ENCODE data around the genes KANSL3 and ANKRD36B.

DNA sequence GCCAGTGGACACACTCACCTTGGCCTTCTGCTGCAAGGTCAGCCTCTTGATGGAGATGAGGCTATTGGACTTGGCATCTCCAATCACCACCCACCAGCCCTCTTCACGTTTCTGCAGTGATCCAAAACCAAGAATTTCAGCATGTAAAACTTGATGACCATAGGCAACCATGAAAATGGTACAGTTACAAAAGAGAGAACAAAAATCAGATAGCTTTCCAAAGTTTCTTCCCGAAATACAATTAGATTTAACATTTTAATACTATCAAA, 9.1 kb downstream of the CIAO1 start:
- PRO-cap, 2 experiments: no peak in any of the 2 experiments

GRCh38 chr2:96321121-96322265, 3.6 kb upstream of the ITPRIPL1 start:
- PRO-cap, 2 experiments: peak in 2 of 2 experiments; most common plus-strand start chr2:96322041 (in 2); most common minus-strand start chr2:96321888 (in 2)

DNA sequence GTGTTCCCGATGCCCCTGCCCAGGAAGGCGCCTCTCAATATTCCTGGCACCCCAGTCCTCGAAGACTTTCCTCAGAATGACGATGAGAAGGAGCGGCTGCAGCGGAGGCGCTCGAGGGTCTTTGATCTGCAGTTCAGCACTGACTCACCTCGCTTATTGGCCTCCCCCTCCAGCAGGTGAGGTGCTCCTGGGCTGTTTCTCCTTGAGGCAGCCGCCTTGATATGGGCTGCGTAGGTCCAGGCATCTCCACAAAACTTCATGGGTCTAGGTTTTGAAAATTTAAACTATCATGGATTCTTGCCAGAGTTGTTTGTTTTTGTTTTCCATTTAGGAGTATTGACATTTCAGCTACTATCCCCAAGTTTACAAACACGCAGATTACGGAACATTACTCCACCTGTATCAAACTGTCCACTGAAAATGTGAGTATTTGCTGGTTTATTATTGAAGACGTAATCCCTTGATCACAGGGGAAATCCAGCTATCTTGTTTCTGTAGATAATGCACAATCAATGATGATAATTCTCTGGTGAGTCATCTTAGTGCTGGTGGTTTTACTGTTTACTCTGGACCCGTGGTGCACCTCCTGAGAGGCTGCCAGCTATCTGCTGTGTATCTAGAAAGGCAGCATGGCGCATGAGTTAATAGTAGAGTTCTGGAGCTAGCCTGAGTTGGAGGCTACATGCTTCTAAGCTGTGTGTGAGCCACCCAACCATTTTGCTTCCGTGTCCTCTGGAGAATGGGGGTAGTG, 6.3 kb downstream of the NCAPH start:
- PRO-cap, 2 experiments: peak in 2 of 2 experiments; most common plus-strand start position 647 of the sequence (in 2); most common minus-strand start position 78 of the sequence (in 2)

DNA sequence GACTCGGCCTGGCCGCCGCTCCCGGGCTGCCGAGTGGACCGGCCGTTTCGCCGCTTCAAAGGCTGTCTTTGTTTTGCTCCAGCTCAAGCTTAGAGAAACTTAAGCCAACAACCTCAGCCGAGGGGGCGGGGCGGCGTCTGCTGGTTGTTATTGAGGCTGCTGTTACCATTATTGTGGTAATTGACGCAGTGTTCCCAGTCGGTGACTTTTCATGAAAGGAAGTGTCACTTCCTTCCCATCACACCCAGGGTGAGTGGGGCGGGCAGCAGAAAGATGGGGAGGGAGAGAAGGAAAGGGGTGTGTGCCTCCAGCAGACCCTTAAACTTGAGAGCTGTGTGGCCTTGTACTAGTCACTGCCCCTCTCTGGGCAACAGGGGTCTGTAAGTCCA, 2.1 kb downstream of the ARID5A start:
- PRO-cap, 2 experiments: peak in 2 of 2 experiments; most common plus-strand start position 268 of the sequence (in 2); most common minus-strand start position 75 of the sequence (in 1)

- PRO-cap, 2 experiments: no peak in any of the 2 experiments
Measured at GRCh38 chr2:96552836-96553418, 16.4 kb downstream of the ARID5A start.

DNA sequence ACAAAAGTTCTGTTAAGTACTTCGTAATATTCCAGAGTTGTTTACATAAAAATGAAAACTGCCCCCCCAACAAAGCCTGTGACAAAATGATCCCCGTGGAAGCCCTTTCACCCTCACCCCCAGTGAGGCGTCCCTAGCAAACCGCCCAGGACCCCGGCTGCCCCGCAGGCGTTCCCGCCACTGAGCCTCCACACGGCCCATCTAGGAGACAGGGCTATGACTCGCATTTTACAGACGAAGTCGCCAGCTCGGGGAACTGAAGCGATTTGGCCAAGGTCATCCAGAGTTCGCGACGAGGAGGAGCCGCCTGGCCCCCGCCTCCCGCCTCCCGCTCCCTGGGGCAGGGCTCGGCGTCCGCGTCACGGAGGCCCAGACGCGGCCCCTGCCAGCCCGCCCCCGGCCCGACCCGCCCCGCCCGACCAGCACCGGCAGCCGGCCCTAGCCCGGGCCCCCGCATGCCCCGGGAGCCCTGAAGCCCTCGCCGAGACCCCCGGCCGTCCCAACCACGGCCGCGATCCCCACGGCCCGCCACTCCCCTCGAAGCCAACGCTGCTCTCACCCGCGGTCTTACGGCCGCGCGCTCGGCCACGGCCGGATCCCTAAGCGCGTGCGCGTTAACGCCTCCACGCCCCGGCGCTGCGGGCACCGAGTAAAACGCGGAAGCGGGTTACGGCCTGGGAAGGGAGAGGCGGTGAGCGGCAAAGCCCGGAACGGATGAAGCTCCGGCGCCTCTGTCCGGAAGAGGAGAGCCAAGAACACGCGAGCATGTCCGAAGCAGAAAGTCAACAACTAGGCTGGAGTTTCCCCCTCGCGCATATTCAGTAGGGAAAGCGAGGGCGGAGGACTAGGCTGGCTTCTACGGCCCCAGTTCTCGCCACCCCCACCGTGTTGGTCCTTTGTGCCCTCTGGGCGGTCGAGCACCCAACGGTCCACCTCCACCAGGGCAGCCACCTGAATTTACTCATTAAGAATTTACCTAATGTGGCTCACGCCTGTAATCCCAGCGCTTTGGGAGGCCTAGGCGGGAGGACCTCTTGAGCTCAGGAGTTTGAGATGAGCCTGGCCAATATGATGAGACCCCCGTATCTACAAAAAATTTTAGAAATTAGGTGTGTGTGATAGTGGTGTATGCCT, at the start of gene KANSL3:
Gene KANSL3 (minus strand): TSS at position 589 of the 1,134 bp plus-strand sequence.
- PRO-cap, 2 experiments: peak in 2 of 2 experiments; most common plus-strand start position 404 of the sequence (in 2); most common minus-strand start position 557 of the sequence (in 2)

- PRO-cap, 2 experiments: no peak in any of the 2 experiments
Measured at GRCh38 chr2:96767228-96767852, 6.6 kb downstream of the CNNM4 start.

GRCh38 chr2:96866201-96867459, 3.2 kb downstream of the SEMA4C start:
- PRO-cap, 2 experiments: no peak in any of the 2 experiments

- PRO-cap, 2 experiments: no peak in any of the 2 experiments
Measured at GRCh38 chr2:96884193-96884704, 14.4 kb upstream of the SEMA4C start.

DNA sequence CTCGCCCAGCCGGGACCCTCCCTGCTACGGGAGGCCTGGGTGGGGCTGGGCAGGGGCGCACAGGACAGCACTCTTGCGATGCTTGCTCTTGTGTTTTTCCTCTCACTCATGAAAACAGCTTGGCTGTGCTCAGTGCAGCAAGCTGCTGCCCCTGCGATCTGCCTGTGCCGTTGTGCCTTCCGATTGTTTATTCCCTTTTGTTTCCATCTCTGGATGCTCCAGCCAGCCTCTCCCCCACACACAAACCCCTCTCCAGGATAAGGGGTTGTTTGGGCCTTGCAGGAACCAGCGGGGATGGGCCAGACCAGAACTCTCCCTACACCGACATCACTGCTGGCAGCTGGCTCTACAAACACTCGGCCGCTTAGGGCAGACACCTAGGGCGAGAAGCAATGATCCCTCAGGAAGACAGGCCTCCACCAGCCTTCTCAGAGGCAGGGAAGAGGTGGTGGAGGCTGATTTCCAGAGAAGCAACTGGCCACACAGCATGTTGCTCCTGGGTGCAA, 26.3 kb upstream of the SEMA4C start:
- PRO-cap, 2 experiments: no peak in any of the 2 experiments

GRCh38 chr2:96912644-96913075, 42.8 kb upstream of the SEMA4C start:
- PRO-cap, 2 experiments: no peak in any of the 2 experiments

GRCh38 chr2:96924031-96924705, 54.3 kb upstream of the SEMA4C start:
- PRO-cap, 2 experiments: peak in 2 of 2 experiments; most common plus-strand start chr2:96924529 (in 1); most common minus-strand start chr2:96924444 (in 2)

DNA sequence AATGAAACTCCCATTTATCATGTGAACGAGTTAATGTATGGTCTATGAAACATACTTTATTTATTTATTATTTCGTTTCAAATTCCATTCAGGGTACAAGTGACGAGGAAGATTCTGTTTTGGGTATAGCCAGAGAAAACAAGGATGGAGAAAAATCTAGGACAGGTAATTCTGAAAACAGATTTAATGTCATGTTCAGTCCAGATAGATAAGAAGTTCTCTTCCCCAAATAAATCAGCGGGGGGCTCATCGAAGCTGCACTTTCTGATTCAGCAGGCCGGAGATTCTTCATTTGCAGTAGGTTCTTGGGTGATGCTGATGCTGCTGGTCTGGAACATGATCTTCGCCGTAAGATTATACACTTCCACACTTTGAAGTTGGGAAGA, 83.7 kb downstream of the ANKRD36 start:
- PRO-cap, 2 experiments: no peak in any of the 2 experiments

GRCh38 chr2:97552786-97553278, 36.8 kb downstream of the ANKRD36B start:
- PRO-cap, 2 experiments: no peak in any of the 2 experiments

GRCh38 chr2:97560287-97561082, 29.2 kb downstream of the ANKRD36B start:
- PRO-cap, 2 experiments: no peak in any of the 2 experiments

- PRO-cap, 2 experiments: peak in 2 of 2 experiments; most common plus-strand start chr2:97589574 (in 1); most common minus-strand start chr2:97589610 (in 1)
Measured at GRCh38 chr2:97589283-97590453, at the start of gene ANKRD36B. ANKRD36B (minus strand) TSS chr2:97589877.

DNA sequence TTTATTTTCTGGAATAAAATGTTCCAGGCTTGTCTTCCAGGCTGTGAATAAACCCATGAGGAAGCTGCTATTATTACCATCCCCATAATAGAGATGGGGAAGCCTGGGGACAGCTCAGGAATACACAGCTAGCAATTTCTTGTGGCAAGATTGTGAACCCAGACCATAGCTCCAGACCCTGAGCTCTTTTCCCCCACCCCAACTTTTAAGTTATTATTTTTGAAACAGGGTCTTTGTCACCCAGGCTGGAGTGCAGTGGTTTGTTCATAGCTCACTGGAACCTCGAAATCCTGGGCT, 6.0 kb downstream of the COX5B start:
- PRO-cap, 2 experiments: no peak in any of the 2 experiments

GRCh38 chr2:97727926-97728766, 14.8 kb downstream of the ZAP70 start:
- PRO-cap, 2 experiments: no peak in any of the 2 experiments

GRCh38 chr2:97760488-97761387, 47.4 kb downstream of the ZAP70 start:
- PRO-cap, 2 experiments: peak in 2 of 2 experiments; most common plus-strand start chr2:97761290 (in 2); most common minus-strand start chr2:97761198 (in 2)

GRCh38 chr2:97786906-97787822, 73.8 kb downstream of the ZAP70 start:
- PRO-cap, 2 experiments: no peak in any of the 2 experiments